Lung (tissue), 4 donors: Measurements from ENCODE around the gene PSD.

DNA sequence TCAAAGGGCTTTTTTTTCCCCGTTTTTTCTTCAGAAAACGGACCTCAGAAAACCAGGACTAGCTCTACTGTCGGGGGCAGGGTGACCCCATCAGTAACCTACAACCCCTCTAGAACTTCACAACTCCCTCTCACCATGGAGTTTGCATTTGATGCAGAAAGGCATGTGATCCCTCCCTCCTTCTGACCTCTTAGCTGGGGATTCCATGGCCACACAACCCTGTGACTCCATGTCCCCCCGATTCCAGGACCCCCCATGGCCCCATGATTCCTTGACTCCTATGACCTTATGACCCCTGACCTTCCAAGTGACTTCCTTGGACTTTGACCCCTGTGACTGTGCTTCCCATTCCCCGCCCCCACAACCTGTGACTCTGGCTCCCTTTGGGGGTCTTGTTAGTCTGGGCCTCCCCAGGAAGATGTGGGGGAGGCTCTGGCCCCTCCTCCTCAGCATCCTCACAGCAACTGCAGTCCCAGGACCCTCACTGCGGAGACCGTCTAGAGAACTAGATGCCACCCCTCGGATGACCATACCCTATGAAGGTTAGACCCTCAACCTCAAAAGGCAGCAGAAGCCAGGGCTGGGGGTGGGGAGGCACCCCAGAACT, 3.3 kb downstream of the SEMA4G start:
- PRO-cap: no peak
- RAMPAGE, long total RNA: no peak
- RRBS: no CpG with 5 or more reads among the region's 8 CpGs

DNA sequence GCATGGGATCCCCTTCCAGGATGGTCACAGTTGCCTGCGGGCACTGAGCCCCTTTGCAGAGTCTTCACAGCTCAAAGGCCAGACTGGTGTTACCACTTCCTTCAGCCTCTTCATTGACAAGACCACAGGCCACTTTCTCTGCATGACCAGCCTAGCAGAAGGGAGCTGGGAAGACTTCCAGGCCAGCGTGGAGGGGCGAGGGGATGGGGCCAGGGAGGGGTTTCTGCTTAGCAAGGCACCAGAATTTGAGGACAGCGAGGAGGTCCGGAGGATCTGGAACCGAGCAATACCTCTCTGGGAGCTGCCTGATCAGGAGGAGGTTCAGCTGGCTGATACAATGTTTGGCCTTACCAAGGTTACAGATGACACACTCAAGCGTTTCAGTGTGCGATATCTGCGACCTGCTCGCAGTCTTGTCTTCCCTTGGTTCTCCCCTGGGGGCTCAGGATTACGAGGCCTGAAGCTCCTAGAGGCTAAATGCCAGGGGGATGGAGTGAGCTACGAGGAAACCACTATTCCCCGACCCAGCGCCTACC, 1.1 kb downstream of the TWNK start:
- PRO-cap: no peak
- RAMPAGE, long total RNA: no peak
- RRBS: no CpG with 5 or more reads among the region's 14 CpGs

DNA sequence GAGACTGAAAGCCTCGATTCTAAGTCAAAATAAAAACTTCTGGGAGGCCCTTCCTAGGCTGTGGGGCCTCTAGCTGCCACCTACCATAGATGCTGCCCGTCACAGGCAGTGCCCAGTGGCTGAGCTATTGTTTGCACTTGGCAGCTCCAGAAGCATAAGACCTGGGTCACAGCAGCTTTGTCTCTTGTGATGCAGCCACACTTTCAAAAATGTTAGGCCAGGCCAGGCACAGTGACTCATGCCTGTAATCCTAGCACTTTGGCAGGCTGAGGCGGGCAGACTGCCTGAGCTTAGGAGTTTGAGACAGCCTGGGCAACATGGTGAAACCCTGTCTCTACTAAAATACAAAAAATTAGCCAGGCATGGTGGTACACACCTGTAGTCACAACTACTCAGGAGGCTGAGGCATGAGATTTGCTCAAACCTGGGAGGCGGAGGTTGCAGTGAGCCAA, 9.5 kb upstream of the KAZALD1 start:
- PRO-cap: no peak
- RAMPAGE, long total RNA: no peak
- RRBS: no CpG with 5 or more reads among the region's 4 CpGs

GRCh38 chr10:101071283-101071857, 9.6 kb downstream of the KAZALD1 start:
- PRO-cap: no peak
- RAMPAGE, long total RNA: no peak
- RRBS: no CpG with 5 or more reads among the region's 5 CpGs

- PRO-cap: no peak
- RAMPAGE, long total RNA: no peak
- RRBS: no CpG with 5 or more reads among the region's 35 CpGs
These were observed 5.5 kb downstream of the TLX1 start for GRCh38 chr10:101136556-101137092.

DNA sequence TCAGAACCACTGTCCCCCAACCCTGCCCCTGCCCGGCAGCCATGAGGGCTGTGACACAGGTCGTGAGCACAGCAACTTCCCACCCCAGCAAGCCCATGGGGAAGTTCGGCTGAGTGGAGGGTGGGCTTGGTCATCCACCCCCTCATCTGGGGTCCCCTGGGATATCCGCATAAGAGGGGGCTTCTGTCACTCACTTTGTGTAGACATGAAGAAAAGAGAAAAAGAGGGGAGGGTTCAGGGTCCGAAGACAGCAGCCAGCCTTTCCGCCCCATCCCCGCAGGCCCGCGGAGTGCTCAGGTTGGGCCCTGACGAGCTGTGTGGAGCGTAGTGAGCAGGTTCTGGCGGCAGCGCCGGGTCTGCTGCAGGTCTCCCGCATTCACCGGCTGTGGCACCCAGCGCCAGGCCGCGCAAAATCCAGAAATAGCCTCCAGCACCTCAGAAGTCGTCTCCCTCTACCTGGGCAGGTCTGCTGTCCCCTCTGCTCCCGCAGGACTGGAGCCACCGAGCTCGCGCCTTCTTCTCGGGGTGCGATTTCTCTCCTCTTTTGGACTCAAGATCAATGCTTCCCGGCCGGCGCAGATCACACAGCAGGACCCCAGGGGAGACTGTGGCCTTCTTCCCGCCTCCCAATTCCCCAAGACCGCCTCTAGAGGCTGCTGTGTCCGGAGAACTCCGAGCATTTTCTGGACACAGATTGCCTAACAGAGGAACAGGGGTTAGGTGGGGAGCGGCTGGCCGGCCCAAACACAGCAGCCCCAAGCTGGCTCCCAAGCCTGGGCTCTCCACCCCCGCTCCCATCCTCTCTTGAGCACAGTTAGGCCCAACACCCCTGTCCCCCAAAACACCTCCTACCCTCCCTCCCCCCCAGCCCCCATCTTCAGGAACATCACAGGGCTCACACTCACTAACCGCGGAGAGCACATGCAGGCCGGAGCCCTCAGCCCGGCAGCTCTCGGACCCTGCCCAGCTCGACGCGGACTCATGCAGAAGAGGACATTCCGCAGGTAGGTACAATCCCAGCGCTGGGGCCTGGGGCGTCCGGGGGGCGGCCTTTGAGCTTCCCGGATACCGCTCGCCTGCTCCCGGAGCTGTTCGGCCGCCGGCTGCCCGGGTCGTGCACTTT, 8.4 kb downstream of the TLX1 start:
- PRO-cap: no peak
- RAMPAGE, long total RNA: no peak
- RRBS: 6% methylated on average over 17 of the region's 58 CpGs

- PRO-cap: no peak
- RAMPAGE, long total RNA: no peak
- RRBS: no CpG with 5 or more reads among the region's 2 CpGs
These were observed 66.5 kb downstream of the POLL start for GRCh38 chr10:101521544-101521976.

DNA sequence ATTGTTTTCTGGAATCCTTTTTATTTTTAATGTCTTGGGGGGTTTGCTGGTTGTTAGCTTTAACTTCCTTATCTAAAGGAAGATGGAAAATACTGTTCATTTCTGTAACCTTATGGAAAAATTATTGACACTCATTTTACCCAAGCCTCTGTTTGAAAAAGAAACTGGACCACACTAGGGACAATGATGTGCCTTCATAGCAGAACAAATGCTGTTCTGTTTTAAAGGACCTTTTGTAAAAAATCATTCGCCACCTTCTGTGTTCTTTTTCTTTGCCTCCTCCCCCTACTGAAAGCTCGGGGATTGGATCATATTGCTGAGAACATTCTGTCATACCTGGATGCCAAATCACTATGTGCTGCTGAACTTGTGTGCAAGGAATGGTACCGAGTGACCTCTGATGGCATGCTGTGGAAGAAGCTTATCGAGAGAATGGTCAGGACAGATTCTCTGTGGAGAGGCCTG, 62.3 kb downstream of the POLL start:
- PRO-cap: no peak
- RAMPAGE, long total RNA: no peak
- RRBS: no CpG with 5 or more reads among the region's 4 CpGs

GRCh38 chr10:101569332-101570116, 18.5 kb downstream of the POLL start:
- PRO-cap: no peak
- RAMPAGE, long total RNA: no peak
- RRBS: 7% methylated on average over 6 of the region's 35 CpGs

GRCh38 chr10:101693515-101693946, 1.4 kb downstream of the FBXW4 start:
- PRO-cap: no peak
- RAMPAGE, long total RNA: no peak
- RRBS: no CpG with 5 or more reads among the region's 5 CpGs

DNA sequence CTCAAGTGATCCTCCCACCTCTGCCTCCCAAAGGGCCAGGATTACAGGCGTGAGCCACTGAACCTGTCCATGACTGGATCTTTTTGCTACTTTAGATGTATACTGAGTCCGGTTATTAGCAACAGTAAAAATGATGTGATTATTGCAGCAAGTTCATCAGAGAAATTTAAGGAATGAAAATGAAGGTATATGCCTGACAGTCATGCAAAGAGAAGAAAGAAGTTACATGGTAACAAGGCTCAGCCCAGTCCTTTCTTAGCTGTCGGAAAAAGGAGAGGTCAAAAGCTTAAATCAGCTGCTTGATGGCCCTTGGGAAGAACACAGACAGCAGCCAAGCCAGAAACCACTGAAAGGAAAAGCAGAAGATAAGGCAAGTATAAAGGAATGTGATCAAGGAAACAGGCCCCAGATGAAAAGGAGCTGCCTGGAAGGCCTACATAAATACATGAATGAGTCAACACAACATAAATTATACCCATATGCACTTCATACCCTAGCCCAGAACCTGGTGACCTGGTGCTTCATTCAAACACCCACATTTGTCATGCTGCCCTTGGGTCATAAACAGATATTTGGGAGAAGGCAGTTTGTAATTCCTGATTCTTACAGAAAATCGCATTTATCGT, 94.6 kb upstream of the KCNIP2 start:
- PRO-cap: no peak
- RAMPAGE, long total RNA: no peak
- RRBS: no CpG with 5 or more reads among the region's 5 CpGs

- PRO-cap: no peak
- RAMPAGE, long total RNA: no peak
- RRBS: no CpG with 5 or more reads among the region's 3 CpGs
These were observed 831 bp upstream of the NOLC1 start for GRCh38 chr10:102151284-102151832.

- PRO-cap: no peak
- RAMPAGE, long total RNA: no peak
- RRBS: 2% methylated on average over 4 of the region's 46 CpGs
These were observed 4.2 kb downstream of the ELOVL3 start for GRCh38 chr10:102230197-102230769.

GRCh38 chr10:102400386-102401033, 5.0 kb downstream of the NFKB2 start:
- PRO-cap: no peak
- RAMPAGE, long total RNA: no peak
- RRBS: no CpG with 5 or more reads among the region's 19 CpGs

DNA sequence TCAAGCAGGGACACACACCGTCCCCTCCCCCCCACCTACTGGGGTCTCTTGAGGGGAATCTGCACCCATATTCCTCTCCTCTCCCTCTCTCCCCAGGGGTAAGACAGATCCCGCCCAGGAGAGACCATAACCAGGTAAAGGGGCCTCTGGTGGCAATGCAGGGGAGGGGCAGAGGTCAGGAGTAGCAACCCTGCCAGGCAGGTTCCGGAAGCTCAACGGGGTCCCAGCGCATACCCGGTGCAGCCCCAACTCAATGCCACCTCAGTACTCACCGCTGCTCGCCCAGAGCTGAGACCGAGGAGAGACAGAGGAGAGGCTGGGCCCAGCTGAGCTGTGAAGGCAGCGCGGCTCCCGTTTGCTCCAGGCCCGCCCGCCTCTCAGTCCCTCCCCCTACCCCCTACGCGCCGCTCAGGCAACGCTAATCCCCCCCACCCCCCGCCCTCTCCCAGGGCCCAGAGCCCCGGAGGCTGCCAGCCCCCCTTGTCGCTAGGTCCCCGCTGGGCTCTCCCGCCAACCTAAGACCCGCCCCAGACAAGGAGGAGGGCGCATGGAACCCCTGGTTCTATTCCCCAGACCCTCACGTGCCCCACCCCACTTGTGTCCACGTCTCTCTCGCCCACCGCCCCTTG, at the start of gene PSD:
TSS of gene PSD (minus strand) at position 357 of the 629 bp plus-strand sequence.
- PRO-cap: no peak
- RAMPAGE, long total RNA: no peak
- RRBS: no CpG with 5 or more reads among the region's 29 CpGs

- PRO-cap: no peak
- RAMPAGE, long total RNA: no peak
- RRBS: no CpG with 5 or more reads among the region's 12 CpGs
These were observed 3.5 kb upstream of the C10orf95 start for GRCh38 chr10:102454675-102455415.

DNA sequence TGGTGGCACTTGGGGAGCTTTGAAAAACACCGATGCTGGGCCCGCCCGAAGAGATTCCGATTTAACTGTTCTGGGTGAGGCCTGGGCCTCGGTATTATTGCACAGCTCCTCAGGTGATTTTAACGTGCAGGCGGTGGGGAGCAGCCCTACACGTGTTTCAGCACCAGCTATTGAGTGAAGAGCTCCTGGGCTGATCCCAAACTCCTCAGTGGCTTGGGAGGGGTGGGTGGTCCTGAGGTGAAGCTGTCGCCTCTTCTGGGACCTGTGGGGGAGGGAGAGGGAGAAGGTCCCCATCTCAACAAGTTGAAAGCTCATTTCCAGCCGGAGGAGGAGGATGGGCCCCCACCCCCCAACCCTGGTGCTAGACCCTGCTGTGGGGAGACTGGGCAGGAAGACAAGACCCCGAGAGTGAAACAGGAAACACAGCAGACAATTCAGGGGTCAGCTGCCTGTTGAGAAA, 634 bp downstream of the MFSD13A start:
- PRO-cap: no peak
- RAMPAGE, long total RNA: no peak
- RRBS: no CpG with 5 or more reads among the region's 11 CpGs

GRCh38 chr10:102627175-102628302, 16.7 kb upstream of the TRIM8 start:
- PRO-cap: no peak
- RAMPAGE, long total RNA: no peak
- RRBS: no CpG with 5 or more reads among the region's 23 CpGs

DNA sequence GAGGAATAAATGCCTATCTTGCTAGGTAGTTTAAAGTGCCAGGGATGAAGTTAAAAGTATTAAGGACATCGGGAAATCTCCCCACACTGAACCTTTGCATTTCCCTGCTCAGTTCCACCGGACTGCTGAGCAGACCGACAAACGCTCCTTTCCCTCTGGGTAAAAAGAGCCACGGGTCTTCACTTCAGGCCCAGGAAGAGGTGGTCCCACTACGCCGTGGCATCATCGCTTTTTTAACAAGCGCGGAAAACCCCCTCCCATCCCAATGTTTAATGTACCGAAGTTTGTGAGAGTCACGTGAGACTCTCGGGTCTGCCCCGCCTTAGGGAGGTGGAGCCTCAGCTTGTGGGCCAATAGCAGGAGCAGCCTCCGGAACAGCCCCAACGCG, 2.4 kb upstream of the TRIM8 start:
- PRO-cap: no peak
- RAMPAGE, long total RNA: no peak
- RRBS: no CpG with 5 or more reads among the region's 17 CpGs

DNA sequence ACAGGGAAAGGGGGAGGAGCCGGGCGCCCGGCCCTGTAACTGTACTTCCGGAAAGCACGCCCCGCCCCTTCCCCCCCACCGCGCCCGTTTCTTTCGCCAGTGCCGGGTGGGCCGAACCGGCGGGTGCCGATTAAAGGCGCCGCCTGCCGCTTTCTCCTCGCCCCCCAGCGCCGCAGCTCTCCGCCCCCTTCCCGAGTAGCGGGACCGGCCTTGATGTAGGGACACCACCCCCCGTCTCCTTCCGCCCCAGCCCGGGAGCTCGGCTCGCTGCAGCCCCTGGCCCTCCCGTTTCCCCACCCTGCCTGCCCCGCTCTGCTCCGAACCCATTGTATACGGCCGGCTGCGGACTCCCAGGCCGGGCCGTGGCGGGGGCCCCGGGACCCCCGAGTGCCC, 2.0 kb upstream of the TRIM8 start:
- PRO-cap: bidirectional peak, plus-strand start at position 99 of the sequence, minus-strand start at position 193 of the sequence
- RAMPAGE, long total RNA: no peak
- RRBS: 2% methylated on average over 28 of the region's 41 CpGs